ENCODE measurements around the gene GCLM.

DNA sequence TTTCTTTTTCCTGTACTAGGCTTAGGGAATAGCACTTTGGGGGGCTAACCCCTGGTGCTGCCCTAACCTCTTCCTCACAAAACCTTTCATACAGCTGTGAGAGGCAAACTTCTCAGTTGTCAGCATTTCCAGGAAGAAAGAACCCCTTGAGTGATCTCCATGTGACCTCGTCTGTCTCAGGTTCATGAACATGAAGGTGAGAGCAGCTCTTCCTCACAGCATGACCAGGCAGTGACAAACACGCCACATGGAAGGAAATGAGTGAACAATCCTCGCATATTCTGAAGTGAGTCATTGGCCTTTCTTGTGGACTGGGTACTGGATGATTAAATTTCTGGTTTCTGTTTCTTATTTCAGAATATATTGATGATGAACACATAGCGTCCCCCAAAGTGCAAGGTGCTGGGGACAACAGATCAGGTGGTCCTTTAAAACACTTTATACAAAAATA lies 11.6 kb upstream of the BCAR3 start:
- RRBS, result no CpG with 5 or more reads among the region's 4 CpGs

- RRBS, result no CpG with 5 or more reads among the region's 3 CpGs
These were observed 21.9 kb upstream of the BCAR3 start for GRCh38 chr1:93703552-93703983.

DNA sequence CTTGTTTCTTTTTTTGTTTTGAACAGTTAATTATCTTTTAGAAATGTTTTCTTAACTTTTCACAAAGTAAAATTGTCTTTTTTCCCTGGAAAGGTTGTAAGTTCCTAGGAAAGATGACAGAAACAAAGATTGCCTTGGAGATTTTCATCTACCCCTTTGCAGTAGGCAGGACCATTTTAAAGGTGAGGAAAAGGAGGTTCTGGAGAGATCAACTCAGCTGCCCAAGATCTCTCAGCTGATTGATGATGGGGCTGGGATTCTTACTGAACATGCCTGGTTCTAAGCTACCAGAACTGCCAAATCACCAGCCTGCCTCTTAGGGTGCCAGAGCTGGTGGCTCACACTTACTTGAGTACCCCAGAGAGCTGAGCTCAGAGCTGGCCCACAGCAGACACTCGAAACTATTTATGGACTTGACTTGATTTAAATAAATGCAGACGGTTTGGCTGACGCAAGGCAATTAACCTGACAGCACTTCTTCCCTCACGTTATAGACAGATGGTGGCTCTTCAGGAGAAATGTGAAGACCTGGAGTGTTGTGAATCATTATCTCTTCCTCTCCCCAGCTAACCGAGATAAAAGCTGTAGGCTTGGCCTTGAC lies 33.7 kb upstream of the BCAR3 start:
- RRBS, result no CpG with 5 or more reads among the region's 5 CpGs

DNA sequence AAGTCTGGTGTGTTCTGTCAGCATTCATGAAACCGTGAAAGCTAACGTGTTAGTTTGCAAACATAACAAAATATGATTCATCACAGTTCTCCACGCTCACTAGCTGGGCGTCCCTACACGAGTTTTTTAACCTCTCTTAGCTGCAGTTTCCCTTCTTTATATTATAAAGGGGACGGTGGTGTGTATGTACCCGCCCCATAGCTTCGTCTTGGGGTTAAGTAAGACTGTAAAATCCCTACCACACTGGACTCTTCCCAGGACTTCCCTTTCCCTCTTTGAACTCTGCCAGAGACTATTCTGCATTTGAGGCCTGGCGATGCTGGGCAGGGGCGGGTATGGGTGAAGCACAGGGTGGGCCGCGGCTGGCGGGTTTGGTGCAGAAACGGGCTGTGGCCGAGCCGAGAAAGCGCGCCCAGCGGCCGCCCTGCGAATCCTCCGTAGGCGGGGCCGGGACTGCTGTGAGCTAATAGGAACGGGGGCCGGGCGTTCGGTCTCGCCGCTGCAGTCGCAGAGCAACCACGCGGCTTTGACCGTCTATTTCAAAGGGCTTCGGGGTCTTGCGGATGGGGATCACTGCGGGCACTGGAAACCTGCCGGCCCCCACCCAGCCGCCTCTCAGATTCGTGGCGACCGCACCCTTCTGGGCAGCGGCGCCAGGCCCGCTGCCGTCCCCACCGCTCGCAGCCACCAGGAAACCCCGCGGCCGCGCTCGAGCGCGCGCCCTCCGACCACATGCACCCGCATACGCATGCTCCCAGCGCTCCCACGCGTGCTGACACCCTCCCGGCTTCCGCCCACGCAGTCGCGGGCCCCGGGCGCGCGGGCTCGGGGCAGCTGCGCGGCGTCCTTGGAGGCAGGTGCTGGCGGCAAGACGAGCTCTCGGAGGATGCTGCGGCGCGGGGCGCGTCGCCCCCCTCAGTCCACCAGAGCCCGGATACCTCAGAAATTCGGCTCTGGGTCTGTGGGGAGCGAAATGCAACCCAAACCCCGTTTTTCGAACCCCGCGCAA lies 32.8 kb downstream of the DNTTIP2 start:
- RRBS, result no CpG with 5 or more reads among the region's 91 CpGs

- RRBS, result 3% methylated on average over 45 of the region's 105 CpGs
These were observed at the start of gene GCLM for GRCh38 chr1:93909132-93910110. Gene GCLM (minus strand): TSS chr1:93909430.

GRCh38 chr1:93979782-93980518 lies 70.7 kb upstream of the GCLM start:
- RRBS, result no CpG with 5 or more reads among the region's 4 CpGs

DNA sequence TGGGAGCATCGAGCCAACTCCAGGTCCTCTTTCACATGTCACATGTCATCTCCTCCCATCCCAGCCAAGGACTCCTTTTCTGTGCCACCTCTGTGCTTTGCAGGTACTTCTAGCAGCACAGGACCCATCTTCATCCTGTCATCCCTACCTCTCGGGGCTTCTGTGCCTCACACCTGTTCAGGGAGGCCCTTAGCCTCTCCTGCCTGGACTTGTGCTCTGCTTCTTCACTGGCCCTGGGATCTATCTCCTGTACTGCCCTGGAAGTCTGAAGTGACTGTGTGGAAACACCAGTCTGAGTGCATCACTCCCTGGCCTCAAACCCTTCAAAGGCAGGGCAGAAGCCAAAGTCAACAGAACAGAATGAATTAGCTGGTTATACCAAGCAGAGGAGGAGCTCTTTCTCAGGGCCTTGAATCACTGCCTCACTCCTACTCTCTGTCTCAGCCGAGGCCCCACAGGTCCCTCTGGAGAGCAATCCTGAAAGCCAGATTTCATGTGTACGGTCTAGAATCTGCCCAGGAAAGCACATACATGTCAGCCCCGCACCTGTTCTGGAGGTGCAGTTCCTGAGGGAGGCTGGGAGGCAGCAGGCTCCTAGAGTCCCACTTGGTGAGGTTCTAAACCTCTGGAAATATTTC lies 98.5 kb downstream of the ABCA4 start:
- RRBS, result no CpG with 5 or more reads among the region's 5 CpGs

- RRBS, result no CpG with 5 or more reads among the region's 4 CpGs
These were observed 59.5 kb downstream of the ABCA4 start for GRCh38 chr1:94061459-94061762.

DNA sequence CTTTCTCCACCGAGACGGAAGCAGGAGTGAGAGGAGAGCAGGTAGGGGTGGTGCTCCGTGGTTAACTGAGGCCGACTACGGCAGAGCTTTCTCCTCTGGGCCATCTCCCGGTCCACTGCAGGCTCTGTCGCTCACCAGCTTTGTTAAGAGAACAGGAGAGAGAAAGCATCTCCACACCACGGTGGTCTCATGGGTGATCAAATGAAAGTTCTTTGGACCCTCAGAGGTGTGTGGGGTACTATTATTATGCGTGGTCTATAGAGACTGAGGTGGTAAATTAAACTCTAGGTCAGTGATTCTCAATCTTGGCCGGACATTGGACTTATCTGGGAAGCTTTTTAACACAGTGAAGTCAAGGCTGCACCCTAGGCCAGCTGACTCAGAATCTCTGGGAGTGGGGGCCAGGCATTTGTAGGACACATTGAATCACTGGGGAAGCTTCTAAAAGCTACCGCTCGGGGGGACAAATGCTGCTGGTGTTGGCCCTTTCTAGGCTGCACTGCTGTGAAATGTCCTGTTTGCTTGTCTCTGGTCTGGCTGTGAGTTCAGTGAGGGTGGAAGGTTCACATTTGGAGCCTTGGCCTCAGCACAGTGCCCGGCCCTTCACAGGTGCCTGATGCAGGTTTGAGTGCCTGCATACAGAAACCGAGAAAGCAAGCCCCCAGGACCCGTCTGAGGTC lies 24.9 kb downstream of the ABCA4 start:
- RRBS, result no CpG with 5 or more reads among the region's 15 CpGs

DNA sequence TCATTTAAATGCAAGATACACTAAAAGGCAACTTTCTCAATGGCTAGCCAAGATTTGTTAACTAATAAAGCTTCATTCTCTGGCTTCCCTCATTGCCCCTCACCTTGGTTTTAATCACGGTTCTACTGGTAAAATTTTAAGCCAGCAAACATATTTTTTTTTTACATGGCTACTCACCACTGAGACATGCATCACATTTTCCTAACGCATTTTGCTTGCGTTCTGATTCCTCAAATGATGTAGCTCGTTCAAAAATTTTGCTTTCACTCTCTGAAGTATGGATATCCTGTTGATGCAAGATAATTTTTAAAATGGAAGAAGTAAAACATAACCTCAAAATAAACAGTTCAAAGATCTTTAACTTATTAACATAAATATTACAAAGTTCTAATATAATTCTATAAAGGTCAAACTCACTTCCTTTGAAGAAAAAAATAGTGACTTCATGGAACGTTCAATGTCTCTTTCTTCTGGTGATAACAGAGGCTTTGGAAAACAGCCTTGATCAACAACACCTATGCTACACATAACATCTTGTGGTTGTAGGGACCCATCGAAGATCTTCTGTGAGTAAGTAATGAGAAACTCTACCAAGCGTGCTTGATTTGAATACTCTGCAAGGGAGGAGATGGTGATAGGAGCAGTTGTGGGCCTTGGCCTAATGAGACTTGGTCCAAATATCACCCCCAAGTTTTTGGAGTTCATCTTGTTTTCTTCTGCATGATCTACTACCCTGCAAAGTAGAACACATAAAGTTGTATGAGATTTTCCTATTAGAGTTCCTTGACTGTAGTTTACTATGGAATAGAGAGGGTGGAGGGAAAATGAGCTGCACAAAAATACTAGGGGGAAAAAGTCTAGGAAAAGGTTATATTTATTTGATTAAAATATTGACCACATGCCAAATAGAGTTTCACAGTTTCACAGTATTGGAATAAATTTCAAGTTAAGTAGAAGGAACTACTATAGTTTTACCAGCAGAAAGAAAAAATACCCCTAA lies 56.8 kb upstream of the ABCA4 start:
- RRBS, result no CpG with 5 or more reads among the region's 7 CpGs

DNA sequence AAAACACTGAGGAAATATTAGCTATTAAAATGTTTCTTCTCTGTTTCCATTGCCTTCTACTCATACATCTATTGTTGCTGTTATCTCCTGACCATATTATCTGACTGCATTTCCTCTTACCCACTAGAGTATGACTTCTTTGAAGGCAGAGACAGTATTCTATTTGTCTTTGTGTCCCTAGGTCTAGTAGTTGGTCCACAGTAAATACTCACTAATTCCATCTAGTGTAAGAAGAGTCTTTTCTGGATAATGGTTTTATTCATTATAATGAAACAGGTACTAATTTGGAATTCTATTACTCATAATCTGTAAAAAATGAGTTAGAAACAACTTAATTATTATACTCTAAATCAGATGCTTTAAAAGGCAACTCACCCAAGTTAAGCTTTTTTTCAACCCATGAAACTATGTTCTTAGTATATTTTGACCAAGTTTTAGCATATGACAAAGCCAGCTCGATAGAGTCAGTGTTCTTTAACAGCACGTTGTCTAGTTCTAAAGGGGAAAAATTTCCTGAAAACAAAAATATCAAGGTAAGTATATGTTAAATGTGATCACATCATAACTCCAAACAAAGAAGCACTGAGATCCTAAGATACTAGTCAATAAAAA lies 32.6 kb downstream of the ARHGAP29 start:
- RRBS, result no CpG with 5 or more reads among the region's 2 CpGs

- RRBS, result no CpG with 5 or more reads among the region's 2 CpGs
These were observed 3.5 kb downstream of the ARHGAP29 start for GRCh38 chr1:94233883-94234338.

DNA sequence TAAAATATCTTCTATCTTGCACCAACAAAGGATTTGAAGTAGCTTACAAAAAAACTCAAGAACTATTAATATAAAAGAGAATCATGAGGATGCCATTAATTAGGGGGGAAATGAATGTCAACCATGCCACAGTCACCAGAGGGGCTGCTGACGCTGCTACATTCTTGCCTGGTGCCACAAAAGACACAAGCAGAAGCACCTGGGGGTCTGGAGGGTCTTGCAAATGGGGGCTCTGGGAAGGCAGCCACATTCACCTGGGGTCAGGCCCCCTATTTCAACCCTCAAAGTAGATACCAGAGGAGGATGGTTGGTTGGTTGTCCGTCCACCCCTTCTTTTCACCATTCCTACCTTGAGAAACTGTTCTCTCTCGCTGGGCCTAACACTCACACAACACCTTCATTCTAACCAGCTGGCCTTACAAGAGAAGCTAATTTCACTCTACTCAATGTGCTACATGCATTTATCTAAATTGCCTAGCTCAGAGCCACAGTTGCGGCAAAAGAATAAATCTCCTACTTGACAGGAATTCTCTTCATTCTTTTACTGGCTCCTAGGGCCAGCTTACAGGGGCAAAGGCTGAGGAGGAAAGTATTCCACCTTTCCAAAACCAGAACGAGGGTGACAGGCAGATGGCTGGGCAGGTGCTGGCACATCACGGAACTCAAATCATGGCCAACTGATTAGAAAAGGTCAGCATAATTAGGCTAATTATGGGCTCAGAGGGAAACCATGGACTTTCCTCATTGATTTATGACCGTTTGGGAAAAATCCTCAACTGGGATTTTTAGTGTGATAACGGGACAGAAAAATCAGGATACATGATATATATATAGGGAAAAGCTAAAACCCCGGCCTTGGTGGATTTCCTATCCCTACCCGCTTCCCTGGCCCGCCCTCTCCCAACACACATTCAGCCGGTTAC lies 6.5 kb downstream of the F3 start:
- RRBS, result 100% methylated on average over 2 of the region's 12 CpGs

GRCh38 chr1:94539600-94540126 lies 1.9 kb downstream of the F3 start:
- RRBS, result no CpG with 5 or more reads among the region's 5 CpGs

GRCh38 chr1:94754562-94754822 lies 65.7 kb upstream of the SLC44A3 start:
- RRBS, result no CpG with 5 or more reads among the region's 3 CpGs

DNA sequence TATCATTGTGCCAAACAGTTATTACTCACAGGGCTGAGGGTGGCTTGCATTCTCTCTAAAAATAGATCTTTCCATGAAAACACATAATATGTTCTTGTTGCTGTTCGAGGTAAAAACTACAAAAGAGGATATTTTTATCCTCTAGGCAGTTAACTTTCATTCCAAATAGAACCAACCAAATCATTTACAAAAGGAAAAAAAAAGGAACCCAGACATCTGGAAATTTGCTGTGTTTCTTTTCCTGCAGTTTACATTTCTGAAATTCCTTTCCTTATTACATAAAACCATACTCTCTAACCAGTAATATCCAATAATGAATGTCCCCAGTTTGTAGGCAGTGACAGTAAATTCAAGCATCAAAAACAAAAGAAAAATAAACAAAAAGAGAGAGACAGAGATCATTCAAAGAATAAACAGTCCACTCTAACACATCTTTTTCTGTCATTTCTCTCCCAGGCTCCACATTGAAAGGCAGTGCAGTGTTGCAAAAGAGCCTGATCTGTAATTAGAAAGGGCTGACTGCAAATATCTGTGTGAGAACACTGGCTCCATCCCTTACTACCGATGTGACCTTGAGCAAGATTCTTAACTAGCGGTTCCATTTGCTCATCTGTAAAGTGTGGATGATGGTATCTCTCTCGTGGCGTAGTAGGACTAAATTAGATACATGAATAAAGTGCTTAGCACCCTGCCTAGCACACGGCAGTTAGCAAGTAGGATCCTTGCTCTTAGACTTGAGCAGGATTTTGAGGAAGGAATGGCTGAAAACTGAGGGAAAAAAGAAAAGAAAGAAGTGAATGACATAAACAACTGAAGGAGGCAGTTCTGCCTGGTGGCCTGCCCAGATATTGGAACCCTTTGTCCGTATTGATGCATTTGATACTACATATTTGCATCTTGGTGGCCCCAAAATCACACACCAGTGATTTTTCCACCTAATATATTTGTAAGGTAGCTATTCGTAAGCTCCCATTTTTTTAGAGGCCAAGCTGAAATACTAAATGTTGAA lies 26.9 kb upstream of the SLC44A3 start:
- RRBS, result no CpG with 5 or more reads among the region's 8 CpGs

GRCh38 chr1:94961597-94961993 lies 34.7 kb upstream of the CNN3 start:
- RRBS, result no CpG with 5 or more reads among the region's 7 CpGs

- RRBS, result no CpG with 5 or more reads among the region's 3 CpGs
These were observed 47.8 kb upstream of the CNN3 start for GRCh38 chr1:94974583-94975264.

DNA sequence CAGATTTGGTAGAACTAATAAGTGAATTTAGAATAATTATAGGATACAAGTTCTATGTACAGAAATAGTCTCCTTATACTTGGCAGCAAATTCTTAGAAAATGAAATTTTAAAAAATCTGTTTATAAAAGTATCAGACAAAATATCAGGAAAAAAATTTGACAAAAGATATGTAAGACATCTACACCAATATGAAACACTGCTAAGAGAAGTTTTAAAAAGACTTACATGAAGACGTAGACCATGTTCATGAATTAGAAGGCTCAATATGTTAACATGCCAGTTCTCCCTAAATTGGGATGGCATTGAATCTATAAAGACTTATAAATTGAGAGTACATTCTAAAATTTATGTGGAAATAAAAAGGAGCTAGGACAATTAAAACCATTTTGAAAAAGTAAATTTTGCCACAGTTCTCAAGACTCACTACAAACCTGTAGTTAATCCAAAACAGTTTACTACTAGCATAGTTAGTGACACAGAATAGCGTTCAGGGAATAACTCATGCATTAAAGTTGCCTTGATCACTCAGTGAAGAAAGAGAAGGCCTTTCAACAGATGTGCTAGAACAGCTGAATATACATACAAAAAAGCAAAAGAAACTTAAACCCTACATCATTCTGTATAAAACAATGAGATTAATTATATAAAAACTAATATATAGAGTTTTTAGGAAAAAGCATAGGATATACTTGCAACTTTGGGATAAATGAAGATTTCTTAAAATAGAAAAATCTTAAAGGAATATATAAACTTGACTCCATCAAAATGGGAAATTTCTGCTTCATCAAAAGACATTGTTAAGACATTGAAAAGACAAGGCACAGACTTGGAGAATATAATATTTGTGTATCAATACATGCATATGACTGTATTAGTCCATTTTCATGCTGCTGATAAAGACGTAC lies 37.6 kb downstream of the PTBP2 start:
- RRBS, result no CpG with 5 or more reads among the region's 3 CpGs

GRCh38 chr1:96799381-96799882 lies 77.8 kb downstream of the PTBP2 start:
- RRBS, result no CpG with 5 or more reads among the region's 6 CpGs